Penis (tissue), 1 donor: ENCODE results near the genes TRMO and COL15A1.

- PRO-cap, result bidirectional peak, plus-strand start at chr9:97632496, minus-strand start at chr9:97632456; bidirectional peak, plus-strand start at chr9:97632899, minus-strand start at chr9:97632646
These were observed 773 bp downstream of the TSTD2 start for GRCh38 chr9:97632183-97633007.

DNA sequence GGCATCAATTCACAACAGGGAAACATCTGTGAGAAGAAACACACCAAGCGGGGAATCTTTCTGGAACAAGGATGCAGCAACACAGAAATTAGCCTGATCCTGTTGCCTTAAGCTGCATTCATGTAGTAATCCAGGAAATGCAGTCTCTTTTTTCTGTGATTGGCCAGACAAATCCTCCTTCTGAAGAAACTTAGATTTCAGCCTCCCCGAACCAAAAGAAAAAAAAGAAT, 7.2 kb upstream of the XPA start:
- PRO-cap, result no peak

GRCh38 chr9:97921881-97922829, at the start of gene TRMO:
Gene TRMO (minus strand): TSS chr9:97922500.
- PRO-cap, result bidirectional peak, plus-strand start at chr9:97922281, minus-strand start at chr9:97922176; bidirectional peak, plus-strand start at chr9:97922320, minus-strand start at chr9:97922335; bidirectional peak, plus-strand start at chr9:97922601, minus-strand start at chr9:97922500

GRCh38 chr9:97980917-97981822, 2.0 kb upstream of the ANP32B start:
- PRO-cap, result bidirectional peak, plus-strand start at chr9:97981180, minus-strand start at chr9:97981123

DNA sequence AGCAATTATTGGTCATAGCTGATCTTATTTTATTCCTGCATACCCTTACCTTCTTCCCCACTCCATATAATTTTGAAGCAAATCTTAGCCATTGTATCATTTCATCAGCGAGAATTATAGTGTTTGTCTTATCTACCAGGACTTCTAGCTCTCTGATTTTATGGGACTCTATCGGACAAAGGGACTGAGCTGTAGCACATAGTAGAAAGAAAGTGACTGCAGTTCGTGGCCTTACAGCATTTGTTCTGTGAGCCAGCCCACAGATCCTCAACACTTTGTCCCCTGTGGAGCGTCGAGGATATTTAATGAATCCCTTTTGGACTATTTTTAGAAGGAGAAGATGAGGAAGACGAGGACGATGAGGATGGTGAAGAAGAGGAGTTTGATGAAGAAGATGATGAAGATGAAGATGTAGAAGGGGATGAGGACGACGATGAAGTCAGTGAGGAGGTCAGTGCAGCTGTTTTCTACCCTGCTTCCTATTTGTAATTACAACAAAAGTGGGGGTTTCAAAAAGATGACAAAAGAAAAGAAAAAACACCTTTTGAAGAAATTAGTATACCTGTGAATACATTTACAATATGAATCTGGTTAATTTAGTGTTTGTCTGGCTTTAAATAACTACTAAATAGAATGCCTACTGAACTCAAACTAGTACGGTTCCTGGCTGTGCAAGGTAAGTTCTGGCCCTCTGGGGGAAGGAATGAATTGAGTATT, 28.0 kb downstream of the ANP32B start:
- PRO-cap, result no peak

- PRO-cap, result no peak
These were observed 17.2 kb downstream of the TRIM14 start for GRCh38 chr9:98101679-98102324.

GRCh38 chr9:98191470-98192429, 687 bp downstream of the CORO2A start:
- PRO-cap, result no peak

GRCh38 chr9:98256594-98257190, 1.2 kb upstream of the TBC1D2 start:
- PRO-cap, result no peak

DNA sequence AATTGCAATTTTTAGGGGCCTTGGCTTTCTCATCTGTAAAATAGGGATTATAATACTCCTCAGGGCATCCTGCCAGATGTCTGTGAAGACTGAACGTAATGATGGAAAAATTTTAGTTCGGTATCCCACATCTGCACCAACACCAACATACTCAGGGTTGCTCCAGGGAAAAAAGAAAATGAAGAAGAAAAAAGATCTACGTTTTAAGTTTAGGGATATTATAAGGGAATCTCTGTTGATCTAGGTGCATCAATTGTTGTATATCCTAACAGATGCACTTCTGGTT, 8.1 kb upstream of the TBC1D2 start:
- PRO-cap, result no peak

- PRO-cap, result no peak
These were observed 119.7 kb upstream of the TBC1D2 start for GRCh38 chr9:98375084-98375658.

GRCh38 chr9:98610123-98611325, 98.2 kb downstream of the GABBR2 start:
- PRO-cap, result no peak

DNA sequence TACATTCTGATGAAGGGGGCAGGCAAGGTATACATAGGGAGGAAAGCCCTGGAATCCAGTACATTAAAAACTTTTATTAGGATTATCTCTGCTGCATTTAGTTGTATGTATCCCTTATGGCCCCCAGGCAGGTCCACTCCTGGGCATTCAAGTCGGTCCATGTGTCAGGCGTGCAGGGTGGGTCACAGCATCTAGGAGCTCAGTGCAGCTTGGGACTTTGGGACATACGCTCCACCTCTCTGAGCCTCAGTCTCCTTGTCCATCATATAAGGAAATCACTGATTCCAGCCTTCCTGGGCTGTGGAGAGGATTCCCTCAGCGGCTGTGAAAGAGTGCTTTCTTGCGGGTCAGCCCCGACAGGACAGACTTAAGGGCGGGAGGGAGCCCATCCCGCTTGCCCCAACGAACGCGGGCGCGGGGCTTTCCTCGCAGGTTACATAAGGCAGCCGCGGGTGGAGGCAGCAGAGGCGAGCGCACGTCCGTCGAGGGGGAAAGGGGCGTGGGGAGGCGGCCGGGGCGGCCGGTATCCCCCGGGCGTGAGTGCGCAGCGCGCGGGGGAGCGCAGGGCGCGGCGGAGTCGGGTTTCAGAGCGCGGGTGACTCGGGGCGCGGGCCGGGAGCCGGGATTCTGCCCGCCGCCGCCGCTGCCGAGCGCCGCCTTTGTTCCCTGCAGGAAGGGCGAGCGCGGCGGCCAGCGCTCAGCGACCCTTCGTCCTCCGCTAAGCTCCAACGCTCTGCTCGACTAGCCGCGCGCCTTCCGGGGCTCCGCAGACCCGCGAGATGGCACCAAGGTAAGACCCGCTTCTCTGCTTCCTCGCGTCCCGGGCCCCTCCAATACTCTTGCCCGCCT, at the start of gene COL15A1:
Gene COL15A1, plus strand, starts transcription at position 625 of the 849 bp plus-strand sequence.
- PRO-cap, result bidirectional peak, plus-strand start at position 587 of the sequence, minus-strand start at position 499 of the sequence

DNA sequence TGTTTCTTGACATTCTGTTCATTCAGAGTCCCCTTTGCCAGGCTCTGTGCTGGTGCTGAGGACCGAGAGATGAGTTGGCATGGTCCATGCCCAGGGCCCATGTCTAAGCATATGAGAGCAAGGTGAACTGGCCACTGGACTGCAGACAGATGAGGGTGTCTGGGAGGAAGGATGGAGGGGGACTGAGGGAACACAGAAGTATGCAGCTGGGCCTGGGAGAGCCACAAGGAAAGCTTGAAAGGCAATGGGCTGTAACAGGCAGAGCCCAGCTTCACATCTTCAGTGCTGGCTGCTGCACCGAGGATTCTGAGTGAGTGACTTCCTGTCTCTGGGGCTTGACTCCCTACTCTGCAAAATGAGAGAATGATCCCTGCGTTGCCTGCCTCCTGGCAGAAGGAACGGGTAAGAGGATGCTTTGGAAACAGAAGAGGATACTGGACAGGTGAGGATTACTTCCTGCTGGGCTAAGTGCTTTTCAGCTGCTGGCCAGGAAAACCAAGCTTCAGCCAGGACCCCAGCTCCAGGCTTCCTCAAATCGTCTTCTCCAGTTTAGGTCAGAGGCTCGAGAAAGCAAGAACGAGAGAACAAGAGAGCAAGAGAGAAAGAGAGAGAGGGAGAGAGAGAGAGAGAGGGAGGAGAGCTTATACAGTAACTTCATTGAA, 29.1 kb downstream of the COL15A1 start:
- PRO-cap, result unidirectional peak, minus-strand start at position 551 of the sequence

- PRO-cap, result no peak
These were observed 29.9 kb downstream of the COL15A1 start for GRCh38 chr9:98973453-98974093.

- PRO-cap, result no peak
These were observed 32.3 kb upstream of the TGFBR1 start for GRCh38 chr9:99072686-99073009.

DNA sequence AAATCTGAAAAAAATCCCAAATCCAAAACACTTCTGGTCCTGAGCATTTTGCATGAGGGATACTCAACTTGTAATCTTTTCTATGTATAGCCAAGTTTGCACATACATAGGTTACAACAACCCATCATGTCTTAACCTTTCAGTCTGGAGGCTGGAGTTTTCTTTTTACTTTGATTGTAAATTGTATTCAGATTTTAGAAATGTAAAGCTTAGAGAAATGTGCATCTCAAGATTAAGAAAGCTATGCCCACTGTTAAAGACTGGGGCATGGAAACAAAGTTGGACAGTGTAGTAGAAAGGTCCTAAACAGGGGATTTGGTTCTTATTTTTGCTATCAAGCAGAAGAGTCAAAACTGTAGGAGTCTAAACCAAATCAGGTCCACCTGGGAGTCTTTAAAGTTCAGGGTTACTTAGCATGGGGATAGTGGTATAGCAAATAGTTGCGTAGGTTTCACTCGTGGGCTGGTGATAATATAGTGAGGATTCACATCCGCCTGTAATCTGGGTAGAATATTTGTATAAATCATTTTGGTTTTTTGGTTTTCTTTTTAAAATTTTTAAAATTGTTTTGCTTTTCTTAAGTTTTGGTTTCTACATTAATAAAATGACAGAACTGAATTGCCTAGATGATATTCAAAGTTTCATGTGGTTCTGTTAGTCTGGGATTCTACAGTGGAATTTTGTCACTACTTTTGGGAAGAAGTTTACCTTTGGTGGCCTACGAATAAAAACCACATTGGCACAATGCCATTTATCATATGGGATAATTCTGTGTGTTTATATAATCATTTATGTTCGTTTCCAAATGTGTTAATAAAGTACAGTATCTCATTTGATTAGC, 18.4 kb downstream of the TGFBR1 start:
- PRO-cap, result no peak

GRCh38 chr9:99137607-99138188, 32.8 kb downstream of the TGFBR1 start:
- PRO-cap, result no peak

DNA sequence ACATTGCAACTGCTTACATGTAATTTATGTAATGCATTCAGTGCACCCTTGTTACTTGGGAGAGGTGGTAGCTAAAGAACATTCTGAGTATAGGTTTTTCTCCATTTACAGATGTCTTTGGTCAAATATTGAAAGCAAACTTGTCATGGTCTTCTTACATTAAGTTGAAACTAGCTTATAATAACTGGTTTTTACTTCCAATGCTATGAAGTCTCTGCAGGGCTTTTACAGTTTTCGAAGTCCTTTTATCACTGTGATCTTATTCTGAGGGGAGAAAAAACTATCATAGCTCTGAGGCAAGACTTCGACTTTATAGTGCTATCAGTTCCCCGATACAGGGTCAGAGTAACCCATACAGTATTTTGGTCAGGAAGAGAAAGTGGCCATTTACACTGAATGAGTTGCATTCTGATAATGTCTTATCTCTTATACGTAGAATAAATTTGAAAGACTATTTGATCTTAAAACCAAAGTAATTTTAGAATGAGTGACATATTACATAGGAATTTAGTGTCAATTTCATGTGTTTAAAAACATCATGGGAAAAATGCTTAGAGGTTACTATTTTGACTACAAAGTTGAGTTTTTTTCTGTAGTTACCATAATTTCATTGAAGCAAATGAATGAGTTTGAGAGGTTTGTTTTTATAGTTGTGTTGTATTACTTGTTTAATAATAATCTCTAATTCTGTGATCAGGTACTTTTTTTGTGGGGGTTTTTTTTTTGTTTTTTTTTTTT, 45.9 kb downstream of the TGFBR1 start:
- PRO-cap, result no peak

DNA sequence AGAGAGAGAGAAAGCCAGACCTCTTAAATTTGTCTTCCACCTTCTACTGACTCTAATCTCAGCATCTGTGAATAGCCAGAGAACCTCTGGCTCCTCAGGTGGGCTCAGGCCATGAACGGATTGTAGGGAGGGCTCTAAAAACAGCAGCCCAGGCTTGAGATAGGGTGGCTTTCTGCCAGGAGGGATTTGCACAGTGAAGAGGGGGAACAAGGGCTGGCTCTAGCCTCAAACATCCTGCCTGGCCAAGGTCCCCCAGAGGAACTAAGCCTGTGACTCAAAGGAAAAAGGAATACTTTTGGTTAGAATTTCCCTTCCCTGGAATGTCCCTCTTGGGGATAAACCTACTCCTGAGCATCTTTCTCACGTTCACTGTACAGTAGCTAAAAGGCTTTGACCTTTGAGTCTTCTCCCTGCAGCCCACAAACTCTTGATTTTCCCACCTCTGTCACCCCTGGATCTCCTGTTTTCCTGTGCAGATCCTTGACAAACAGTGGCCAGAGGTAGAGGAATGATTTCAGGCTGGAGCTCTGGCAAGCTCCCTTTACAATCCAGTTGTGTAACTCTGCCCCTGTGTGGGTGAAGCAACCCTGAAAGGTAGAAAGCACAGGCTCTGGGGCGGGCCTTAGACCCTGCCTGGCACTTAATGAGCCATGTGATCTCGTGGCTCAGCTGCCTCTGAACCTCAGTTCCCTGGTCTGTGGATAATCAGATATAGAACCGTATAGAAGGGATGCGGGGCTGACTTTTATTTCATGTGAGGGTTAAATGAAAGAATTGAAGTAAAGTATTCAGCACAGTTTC, 17.4 kb downstream of the SEC61B start:
- PRO-cap, result no peak

- PRO-cap, result no peak
These were observed 135.5 kb downstream of the SEC61B start for GRCh38 chr9:99357410-99358055.